Measurements from ENCODE around the genes CCR1, CCR3, ALS2CL and PTPN23.

- RRBS = no CpG with 5 or more reads among the region's 7 CpGs
CAGE:
- cytosol, long polyA plus RNA = no peak
- long polyA plus RNA = no peak
- nucleus, long polyA plus RNA = no peak
Observed at GRCh38 chr3:46097582-46098306, 70.5 kb upstream of the XCR1 start.

- RRBS = no CpG with 5 or more reads among the region's 5 CpGs
CAGE:
- cytosol, long polyA plus RNA = no peak
- long polyA plus RNA = no peak
- nucleus, long polyA plus RNA = no peak
Observed at GRCh38 chr3:46162852-46163630, 45.1 kb downstream of the CCR1 start.

DNA sequence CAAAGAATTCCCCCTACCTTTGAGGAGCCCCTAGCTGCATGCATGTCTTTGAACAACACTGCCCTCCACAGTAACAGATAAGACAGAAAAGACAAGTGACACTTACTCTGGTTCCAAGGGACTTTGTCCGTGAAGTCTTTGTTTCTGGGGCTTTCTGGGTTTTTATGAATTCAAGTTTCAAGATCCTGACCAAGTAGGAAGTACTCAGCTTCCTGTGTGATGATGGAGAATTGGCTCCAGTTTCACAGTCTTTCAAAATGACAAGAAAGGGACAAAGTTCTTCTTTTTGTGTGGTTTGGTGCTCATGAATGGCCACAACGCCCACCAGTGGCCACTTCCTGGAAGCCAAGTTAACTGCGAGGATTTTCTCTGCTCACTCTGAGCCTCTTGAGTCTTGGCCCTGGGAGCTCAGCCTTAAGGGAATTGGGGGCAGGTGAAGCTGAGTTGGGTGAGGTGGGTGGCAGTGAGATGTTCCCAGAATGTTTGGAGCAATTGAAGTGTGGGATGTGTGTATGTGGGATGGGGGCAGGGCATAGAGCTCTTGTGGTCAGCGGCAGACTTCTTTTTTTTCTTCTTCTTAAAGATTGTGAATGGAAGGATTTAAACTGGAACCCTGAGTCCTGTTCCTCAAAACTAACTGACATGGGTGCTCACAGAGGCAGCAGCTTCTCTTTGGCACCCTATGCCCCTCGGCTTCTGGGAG, at the start of gene CCR1:
TSS of gene CCR1 (minus strand) at position 138 of the 703 bp plus-strand sequence.
- RRBS = no CpG with 5 or more reads among the region's 5 CpGs
CAGE:
- cytosol, long polyA plus RNA = no peak
- long polyA plus RNA = no peak
- nucleus, long polyA plus RNA = no peak

DNA sequence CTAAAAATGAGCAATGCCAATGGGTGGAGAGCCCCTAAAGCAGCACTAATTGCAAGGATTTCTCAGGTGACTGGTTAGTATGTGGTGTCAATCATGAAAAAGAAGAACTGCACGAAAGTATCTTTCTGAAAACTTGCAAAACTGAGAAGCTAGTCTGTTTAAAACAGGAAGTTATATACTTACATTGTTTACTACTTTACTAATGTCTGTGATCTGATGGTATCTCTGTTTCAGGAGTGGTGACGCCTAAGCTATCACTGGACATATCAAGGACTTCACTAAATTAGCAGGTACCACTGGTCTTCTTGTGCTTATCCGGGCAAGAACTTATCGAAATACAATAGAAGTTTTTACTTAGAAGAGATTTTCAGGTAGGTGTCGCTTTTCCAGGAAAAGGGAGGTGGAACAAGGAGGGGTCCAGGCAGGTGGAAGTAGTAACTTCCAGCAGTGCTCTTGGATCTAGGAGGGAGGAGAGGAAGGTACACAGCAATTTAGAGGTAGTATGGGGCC, at the start of gene CCR3:
TSS of gene CCR3 (plus strand) at position 293 of the 510 bp plus-strand sequence.
- RRBS = no CpG with 5 or more reads among the region's 5 CpGs
CAGE:
- cytosol, long polyA plus RNA = no peak
- long polyA plus RNA = no peak
- nucleus, long polyA plus RNA = no peak

DNA sequence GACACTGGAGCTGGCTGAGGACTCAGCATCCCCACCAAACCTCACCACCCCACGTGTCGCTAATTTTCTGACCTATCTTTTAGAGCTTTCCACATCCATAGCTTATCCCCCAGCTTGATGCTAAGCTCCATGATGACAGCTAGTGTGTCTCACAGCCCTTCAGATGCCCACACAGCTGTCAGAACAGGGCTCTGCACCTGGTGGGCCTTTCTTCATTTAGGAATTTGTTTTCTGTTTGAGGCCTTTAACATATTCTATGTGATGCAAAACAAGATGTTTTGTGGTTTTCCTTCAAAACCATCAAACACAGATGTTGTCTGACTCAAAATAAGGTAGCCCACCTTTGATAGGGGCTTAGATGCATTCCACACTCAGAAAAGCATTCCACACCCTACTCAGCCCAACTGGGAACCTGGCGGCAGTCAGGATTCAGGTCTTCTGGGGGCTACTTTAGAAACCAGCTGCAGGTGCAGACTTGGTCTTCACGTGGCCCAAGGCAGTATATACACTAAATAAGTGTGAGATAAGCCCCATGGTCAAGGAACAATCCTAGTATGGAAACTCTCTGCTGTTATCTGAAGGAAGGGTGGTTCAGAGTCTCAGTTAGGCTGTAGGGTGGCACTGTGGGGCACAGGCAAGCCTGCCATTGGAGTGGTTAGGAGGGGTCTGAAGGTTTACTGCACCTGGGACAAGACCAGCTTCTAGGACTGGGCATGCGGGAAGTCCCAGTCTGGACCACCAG, 20.2 kb downstream of the LRRC2 start:
- RRBS = no CpG with 5 or more reads among the region's 5 CpGs
CAGE:
- cytosol, long polyA plus RNA = no peak
- long polyA plus RNA = no peak
- nucleus, long polyA plus RNA = no peak

DNA sequence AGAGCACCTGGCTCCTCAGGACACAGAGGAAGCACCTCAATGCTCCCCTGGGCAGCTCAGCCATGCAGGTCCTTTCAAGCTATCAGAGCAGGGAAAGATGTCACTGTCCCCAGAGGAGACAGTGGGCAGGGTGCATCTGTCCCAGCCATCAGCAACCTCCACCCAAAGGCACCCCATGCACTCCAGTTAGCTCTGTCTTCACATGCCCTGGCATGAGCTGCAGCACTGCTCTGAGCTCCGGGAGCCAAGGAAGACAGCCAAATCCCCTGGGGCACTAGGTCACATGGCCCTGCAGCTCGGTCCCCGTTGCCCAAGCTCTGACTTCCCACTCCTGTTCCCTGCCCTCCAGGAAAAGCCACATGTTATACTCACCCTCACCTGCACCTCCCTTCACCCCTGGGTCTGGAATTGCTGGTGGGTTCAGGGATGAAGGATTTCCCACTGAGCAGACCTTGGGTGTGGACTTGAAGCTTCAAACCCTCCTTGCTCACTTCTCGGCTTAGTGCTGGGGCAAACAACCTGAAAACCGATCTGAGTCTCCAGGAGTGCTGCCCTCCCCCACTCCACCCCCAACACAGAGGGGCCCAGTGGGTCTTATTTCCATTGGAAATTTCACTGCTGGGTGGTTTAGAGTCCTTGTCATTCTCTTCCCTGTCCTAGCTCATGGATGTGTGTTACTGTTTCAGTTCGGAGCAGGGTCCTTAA, 32.6 kb downstream of the ALS2CL start:
- RRBS = no CpG with 5 or more reads among the region's 6 CpGs
CAGE:
- cytosol, long polyA plus RNA = no peak
- long polyA plus RNA = no peak
- nucleus, long polyA plus RNA = no peak

GRCh38 chr3:46692515-46693055, 894 bp downstream of the ALS2CL start:
- RRBS = no CpG with 5 or more reads among the region's 13 CpGs
CAGE:
- cytosol, long polyA plus RNA = no peak
- long polyA plus RNA = no peak
- nucleus, long polyA plus RNA = no peak

- RRBS = 5% methylated on average over 35 of the region's 79 CpGs
CAGE:
- cytosol, long polyA plus RNA = no peak
- long polyA plus RNA = no peak
- nucleus, long polyA plus RNA = no peak
Observed at GRCh38 chr3:46693056-46693969, at the start of gene ALS2CL. Gene ALS2CL (minus strand): TSS chr3:46693679.

DNA sequence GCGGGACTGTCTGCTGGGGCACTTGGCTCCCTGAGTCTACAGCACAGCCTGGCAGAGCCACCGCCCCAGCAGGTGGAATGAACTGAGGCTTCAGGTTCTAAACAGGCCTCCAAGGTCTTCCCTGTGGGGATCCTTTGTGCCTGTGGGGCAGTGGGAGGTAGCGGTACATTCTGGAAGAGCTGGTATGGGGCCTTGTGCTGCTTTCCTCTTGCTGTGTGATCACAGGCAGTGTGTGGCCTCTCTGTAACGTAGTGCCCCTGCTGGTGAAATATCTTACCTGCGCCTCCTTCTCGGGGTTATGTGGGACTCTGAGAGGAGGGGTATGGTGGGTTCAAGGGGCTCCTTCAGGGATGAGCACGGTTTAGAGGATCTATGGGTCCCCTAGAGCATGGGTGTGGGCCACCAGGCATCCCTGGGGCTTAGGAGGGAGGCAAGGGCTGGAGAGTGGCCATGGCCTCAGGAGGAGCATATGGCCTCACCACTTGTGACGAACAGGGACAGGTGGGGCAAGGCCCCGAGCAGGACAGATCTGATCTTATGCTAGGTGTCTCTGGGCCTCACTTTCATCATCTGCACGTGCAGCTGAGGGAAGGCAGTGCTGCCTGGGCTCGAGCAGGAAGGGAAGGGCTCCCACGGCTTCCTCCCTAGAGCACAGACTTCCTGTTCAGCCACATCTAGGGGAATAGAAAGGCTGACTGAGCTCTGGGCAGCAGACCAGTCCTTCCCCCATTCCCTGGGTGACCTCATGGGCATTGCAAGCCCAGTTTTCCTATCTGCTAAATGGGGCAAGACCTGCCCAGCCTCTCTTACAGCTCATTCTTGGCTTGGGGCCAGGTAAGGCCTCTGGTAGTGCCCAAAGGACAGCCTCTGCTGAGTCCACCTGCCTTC, 1.9 kb upstream of the ALS2CL start:
- RRBS = no CpG with 5 or more reads among the region's 12 CpGs
CAGE:
- cytosol, long polyA plus RNA = no peak
- long polyA plus RNA = no peak
- nucleus, long polyA plus RNA = no peak

- RRBS = no CpG with 5 or more reads among the region's 5 CpGs
CAGE:
- cytosol, long polyA plus RNA = no peak
- long polyA plus RNA = no peak
- nucleus, long polyA plus RNA = no peak
Observed at GRCh38 chr3:46699920-46700280, 1.3 kb upstream of the TMIE start.

- RRBS = 10% methylated on average over 12 of the region's 33 CpGs
CAGE:
- cytosol, long polyA plus RNA = no peak
- long polyA plus RNA = no peak
- nucleus, long polyA plus RNA = no peak
Observed at GRCh38 chr3:46812432-46812918, 50.8 kb downstream of the MYL3 start.

DNA sequence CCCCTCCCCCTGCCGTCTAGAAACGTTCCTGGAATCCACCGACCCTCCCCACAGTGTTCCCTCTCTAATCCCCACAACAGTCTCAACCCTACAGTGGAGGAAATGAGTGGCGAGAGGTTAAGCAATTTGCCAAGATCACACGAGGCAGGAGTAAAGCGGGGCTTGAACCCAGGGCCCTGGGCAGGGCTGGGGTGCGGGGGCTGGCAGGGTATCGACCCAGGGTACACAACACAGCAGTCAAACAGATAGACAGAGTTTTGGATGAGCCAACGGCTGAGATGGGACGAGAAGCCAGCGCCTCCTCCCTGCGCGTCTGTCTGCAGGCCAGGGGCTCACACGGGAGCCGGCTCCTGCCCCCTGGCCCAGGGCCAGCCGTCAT, 18.1 kb downstream of the MYL3 start:
- RRBS = no CpG with 5 or more reads among the region's 16 CpGs
CAGE:
- cytosol, long polyA plus RNA = no peak
- long polyA plus RNA = no peak
- nucleus, long polyA plus RNA = no peak

- RRBS = no CpG with 5 or more reads among the region's 14 CpGs
CAGE:
- cytosol, long polyA plus RNA = no peak
- long polyA plus RNA = no peak
- nucleus, long polyA plus RNA = no peak
Observed at GRCh38 chr3:46925632-46926744, 48.5 kb downstream of the PTH1R start.

GRCh38 chr3:46964987-46965599, 11.5 kb downstream of the CCDC12 start:
- RRBS = no CpG with 5 or more reads among the region's 7 CpGs
CAGE:
- cytosol, long polyA plus RNA = no peak
- long polyA plus RNA = no peak
- nucleus, long polyA plus RNA = no peak

DNA sequence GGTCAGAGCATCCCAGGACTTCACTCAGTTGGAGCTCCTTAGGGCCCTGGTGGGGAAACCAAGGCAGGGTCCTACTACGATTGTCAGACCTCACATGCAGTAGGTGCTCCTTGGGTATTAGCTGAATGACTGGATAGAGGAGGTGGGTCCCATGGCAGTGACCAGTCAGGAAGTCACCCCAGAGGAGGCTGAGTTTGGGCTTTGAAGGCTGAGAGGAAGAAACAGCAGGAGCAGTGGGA, 3.0 kb downstream of the NBEAL2 start:
- RRBS = no CpG with 5 or more reads among the region's 1 CpG
CAGE:
- cytosol, long polyA plus RNA = no peak
- long polyA plus RNA = no peak
- nucleus, long polyA plus RNA = no peak

GRCh38 chr3:47135685-47136536, 28.0 kb downstream of the SETD2 start:
- RRBS = no CpG with 5 or more reads among the region's 4 CpGs
CAGE:
- cytosol, long polyA plus RNA = no peak
- long polyA plus RNA = no peak
- nucleus, long polyA plus RNA = no peak

GRCh38 chr3:47163059-47163496, 835 bp downstream of the SETD2 start:
- RRBS = 2% methylated on average over 25 of the region's 35 CpGs
CAGE:
- cytosol, long polyA plus RNA = no peak
- long polyA plus RNA = no peak
- nucleus, long polyA plus RNA = no peak

GRCh38 chr3:47228010-47228498, 54.5 kb downstream of the KIF9 start:
- RRBS = no CpG with 5 or more reads among the region's 1 CpG
CAGE:
- cytosol, long polyA plus RNA = no peak
- long polyA plus RNA = no peak
- nucleus, long polyA plus RNA = no peak

- RRBS = 1% methylated on average over 12 of the region's 67 CpGs
CAGE:
- cytosol, long polyA plus RNA = start-site peak on the plus strand at chr3:47381005-47381066, 213 and 282 reads in 2 replicates
- long polyA plus RNA = start-site peak on the plus strand at chr3:47381021-47381053, 21 and 112 reads in 2 replicates
- nucleus, long polyA plus RNA = start-site peak on the plus strand at chr3:47380913-47381066, 481 and 406 reads in 2 replicates
Observed at GRCh38 chr3:47380480-47381328, at the start of gene PTPN23. Gene PTPN23 (plus strand): TSS chr3:47381021.

DNA sequence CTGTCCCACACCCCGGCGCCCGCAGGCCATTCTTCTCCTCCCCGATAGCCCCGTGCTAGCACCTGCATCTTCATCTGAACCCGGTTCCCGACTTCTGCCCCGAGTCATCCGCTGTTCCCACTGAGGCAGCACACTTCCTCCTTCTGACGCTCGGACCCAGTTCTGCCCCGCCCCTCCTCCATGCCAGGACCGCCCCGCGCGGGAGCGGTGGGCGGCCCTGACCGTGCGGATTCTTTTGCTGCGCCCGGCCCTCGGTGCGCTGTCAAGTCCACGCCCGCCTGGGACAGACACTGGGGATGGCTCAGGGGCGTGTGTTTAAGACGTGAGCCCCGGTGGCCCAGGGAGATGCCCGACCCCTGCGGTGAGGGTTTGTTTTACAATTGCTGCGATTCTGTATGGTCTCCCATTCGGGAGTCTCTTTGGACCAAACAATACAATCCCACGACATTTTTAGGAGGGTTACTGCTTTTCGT, 544 bp downstream of the PTPN23 start:
- RRBS = 2% methylated on average over 14 of the region's 35 CpGs
CAGE:
- cytosol, long polyA plus RNA = no peak
- long polyA plus RNA = no peak
- nucleus, long polyA plus RNA = no peak

Measured in SK-N-SH (cell line).